ENCODE measurements around a stretch of chr1.

GRCh38 chr1:211327632-211327947 is 957 bp downstream of the TRAF5 start:
- PRO-cap, result unidirectional peak, minus-strand start at chr1:211327668

DNA sequence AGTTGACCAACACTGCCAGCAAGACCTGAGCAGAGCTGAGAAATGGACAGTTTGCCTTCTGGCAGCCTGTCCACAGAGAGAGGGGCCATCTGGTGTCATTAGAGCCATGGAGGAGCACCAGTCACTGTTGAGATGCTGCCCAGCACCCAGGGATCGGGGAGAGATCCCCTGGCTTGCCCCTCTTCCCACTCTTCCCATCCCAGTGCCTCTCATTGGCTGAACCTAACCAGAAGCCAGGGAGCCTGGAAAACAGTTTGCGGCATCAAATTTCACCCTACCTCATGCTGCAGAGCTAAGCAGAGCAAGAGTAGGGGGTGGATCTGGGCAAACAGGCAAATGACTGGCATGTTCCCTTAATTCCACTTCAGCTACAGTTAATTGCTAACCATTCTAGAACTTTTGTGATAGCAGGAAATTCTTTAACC is 19.1 kb downstream of the TRAF5 start:
- PRO-cap, result no peak

GRCh38 chr1:211407752-211408019 is 81.1 kb downstream of the TRAF5 start:
- PRO-cap, result no peak

DNA sequence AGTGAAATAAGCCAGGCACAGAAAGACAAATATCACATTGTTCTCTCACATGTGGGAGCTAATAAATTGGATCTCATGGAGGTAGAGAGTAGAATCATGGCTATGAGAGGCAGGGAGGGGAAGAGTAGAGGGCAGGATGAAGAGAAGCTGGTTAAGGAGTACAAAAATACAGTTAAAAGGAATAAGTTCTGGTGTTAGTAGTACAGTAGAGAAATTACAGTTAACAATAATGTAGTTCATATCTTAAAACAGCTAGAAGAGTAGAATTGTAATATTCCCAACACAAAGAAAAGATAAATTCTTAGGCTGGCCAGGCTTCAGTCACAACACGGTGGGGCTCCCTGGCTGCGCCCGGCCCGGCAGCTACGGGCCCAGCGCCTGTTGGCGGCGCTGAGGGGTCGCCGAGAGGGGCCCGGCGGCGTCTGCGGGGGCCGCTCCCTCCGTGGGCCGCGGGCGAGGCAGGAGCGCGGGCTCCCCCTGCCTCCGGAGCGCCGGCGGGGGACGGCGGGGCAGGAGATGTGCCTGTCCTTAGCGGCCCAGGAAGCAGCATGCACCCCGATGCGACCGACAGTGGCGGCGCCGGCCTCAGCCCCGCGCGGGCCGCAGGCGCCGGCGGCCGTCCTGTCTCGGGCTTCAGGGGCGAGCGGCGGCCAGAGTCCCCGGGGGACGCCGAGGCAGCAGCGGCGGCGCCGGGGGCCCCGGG is 75.8 kb downstream of the RD3 start:
- PRO-cap, result no peak

DNA sequence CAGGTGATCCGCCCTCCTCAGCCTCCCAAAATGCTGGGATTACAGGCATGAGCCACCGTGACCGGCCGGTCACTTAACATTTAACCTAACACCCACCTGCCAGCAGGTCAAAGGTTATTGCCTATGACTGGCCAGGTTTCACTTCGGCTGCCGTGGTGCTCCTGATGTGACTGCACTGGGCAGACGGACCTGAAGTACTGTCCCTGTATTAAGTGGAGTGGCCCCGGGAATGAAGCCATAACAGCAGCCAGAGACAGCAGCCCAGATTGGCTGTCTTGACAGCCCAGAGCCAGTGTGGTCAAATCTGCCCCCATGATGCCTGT is 24.4 kb upstream of the RD3 start:
- PRO-cap, result no peak

- PRO-cap, result no peak
Measured at GRCh38 chr1:211581342-211582025, 2.5 kb upstream of the SLC30A1 start.

DNA sequence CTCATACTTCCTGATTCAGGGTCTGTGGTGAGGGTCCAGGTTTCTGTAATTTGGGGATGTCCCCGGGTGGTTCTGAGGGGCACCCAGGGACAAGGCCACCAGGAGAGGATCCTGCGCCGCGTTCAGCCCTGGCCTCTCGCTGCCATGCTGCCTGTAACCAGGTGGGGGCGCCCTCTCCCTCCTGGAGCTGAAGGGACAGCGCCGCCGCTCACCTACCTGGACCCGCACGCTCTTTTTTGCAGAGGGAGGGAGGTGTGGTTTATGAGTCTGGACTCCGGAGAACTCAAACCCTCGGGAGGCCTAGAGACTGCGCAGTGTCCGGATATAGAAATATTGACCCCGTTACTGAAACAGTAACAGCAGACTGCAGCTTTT is 23.1 kb upstream of the NEK2 start:
- PRO-cap, result no peak

DNA sequence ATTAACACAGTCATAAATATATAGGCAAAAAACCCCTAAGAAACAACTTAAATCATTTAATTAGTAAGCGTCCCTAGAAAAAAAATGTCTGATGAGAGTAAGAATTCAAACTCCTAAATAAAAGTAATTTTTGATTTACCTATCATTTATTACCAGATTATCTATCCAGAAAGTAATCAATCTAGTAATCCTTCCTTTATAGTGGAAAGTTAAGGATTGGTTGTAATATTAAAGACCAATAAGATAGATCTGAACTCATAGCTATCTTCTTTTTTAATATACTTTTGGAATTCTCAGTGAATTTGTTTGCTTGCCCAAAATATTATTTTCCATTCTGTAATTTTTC is 71.0 kb upstream of the NEK2 start:
- PRO-cap, result no peak

- PRO-cap, result no peak
Measured at GRCh38 chr1:211746777-211747187, 71.4 kb upstream of the NEK2 start.

- PRO-cap, result no peak
Measured at GRCh38 chr1:211918074-211918420, 87.5 kb upstream of the LPGAT1 start.

GRCh38 chr1:211928758-211929791 is 98.5 kb upstream of the LPGAT1 start:
- PRO-cap, result no peak

DNA sequence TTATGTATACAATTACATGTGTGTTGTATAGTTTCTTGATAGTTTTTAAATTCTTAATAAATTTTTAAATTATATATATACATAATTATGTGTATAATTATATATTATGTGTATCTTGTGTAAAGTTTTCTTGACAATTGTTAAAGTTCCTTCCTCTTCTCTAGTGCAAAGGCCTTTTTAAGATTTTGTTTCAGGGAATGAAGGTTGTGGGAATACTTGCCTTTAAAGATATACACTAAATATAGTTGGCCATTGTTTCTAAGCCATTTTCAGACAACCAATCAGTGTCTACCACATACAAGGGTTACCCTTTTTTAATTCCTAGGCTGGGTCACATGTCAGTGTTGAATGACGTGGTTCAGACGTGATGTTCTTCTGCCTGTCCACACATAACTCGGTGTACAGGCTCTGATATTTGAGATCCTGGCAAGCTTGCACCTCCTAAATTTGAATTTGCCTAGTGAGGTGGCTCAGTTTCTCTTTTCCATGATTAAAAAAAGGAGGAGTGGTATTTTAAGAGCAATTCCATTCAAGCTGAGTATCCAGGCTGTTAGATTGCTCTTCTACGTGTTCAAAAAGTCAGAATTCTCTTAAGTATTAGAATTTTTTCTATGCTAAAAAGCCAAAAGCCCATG is 38.7 kb downstream of the DTL start:
- PRO-cap, result unidirectional peak, plus-strand start at position 418 of the sequence

GRCh38 chr1:212158656-212159804 is 123.5 kb downstream of the DTL start:
- PRO-cap, result no peak

GRCh38 chr1:212187840-212188358 is 97.3 kb upstream of the PPP2R5A start:
- PRO-cap, result bidirectional peak, plus-strand start at chr1:212188207, minus-strand start at chr1:212187981

GRCh38 chr1:212257224-212257694 is 28.0 kb upstream of the PPP2R5A start:
- PRO-cap, result no peak

- PRO-cap, result no peak
Measured at GRCh38 chr1:212283636-212284305, 1.4 kb upstream of the PPP2R5A start.

GRCh38 chr1:212348966-212349566 is 63.9 kb downstream of the PPP2R5A start:
- PRO-cap, result no peak

GRCh38 chr1:212413827-212414225 is 860 bp downstream of the PACC1 start:
- PRO-cap, result no peak

GRCh38 chr1:212484679-212485748 is 52.3 kb downstream of the NENF start:
- PRO-cap, result no peak

GRCh38 chr1:212614679-212615299 is 6.2 kb downstream of the ATF3 start:
- PRO-cap, result no peak